Epidermal melanocyte (primary cell): ENCODE data around the gene ILRUN.

GRCh38 chr6:33730308-33731160 lies 16.2 kb downstream of the IP6K3 start:
- RRBS = no CpG with 5 or more reads among the region's 19 CpGs

GRCh38 chr6:33739561-33740038 lies 7.1 kb downstream of the IP6K3 start:
- RRBS = no CpG with 5 or more reads among the region's 7 CpGs

DNA sequence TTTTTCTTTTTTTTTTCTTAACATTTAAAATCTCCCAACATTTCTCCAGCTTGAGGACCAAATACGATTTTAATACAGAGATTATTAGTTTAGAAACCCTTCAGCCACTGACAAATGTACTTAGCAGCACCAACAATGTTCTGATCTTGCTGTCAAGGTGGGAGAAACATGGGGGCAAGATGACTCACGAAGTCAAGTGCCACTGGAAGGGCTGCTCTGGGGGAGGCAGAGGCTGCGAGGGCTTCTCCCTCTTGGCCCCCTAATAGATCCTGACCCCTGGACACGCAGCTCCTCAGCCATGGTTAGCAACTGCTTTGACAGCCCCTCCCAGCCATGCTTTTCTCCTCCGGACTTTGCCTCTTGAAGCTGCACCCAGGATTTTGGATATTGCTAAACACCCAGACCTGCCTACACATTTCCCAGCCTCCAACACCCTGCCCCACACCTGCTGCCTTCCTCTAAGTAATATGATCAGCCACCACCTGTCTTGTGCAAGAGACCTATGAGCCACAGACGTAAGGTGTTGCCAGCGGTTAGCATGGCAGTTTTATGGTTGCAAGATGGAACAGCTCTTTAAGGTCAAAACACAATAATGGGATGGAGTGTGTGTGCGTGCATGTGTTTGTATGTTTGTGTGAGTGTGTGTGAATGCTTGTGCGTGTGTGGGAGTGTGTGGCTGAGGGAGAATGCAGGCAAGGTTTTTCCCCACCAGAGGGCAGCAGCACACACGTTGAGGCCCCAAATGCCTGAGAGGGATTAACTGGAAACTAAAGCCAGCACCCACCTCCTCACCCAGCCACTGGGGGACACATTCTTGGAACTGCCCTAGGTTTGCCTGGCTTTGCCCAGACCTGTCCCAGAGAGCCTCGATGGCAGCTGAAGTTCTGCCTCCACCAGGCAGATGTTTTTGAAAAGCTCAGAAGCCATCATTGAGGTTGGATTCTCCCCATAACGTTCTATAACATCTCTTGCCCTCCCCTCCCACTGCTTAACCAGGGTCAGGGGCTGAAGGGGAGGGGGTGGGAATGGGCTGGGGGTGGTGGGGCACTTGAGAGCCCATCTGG lies 2.5 kb downstream of the IP6K3 start:
- RRBS = no CpG with 5 or more reads among the region's 12 CpGs

GRCh38 chr6:33771649-33772329 lies 17.1 kb downstream of the LEMD2 start:
- RRBS = 3% methylated on average over 10 of the region's 36 CpGs

GRCh38 chr6:33994860-33995443 lies 150.9 kb downstream of the GRM4 start:
- RRBS = no CpG with 5 or more reads among the region's 7 CpGs

GRCh38 chr6:34056001-34056917 lies 89.6 kb downstream of the GRM4 start:
- RRBS = 6% methylated on average over 6 of the region's 37 CpGs

- RRBS = no CpG with 5 or more reads among the region's 3 CpGs
These were observed 51.6 kb downstream of the GRM4 start for GRCh38 chr6:34094277-34094699.

DNA sequence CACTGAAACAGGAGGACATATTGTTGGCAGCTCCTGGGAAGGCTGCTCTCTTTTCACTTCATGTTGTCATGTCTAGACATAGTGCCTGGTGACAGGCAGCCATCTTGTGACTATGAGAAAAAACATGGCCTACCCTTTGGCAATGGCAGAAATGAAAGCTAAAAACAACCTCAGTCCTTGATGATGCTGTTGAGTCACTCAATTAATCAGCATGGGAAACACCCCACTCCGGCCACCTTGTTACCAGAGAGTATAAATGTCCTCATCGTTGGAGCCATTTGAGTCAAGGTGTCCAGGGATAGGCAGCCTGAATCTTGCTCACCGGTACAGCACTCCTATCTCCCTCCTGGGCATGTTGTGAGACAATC lies 31.2 kb upstream of the HMGA1 start:
- RRBS = no CpG with 5 or more reads among the region's 3 CpGs

GRCh38 chr6:34223792-34224751 lies 12.6 kb upstream of the HMGA1 start:
- RRBS = under 1% methylated on average over 8 of the region's 55 CpGs

DNA sequence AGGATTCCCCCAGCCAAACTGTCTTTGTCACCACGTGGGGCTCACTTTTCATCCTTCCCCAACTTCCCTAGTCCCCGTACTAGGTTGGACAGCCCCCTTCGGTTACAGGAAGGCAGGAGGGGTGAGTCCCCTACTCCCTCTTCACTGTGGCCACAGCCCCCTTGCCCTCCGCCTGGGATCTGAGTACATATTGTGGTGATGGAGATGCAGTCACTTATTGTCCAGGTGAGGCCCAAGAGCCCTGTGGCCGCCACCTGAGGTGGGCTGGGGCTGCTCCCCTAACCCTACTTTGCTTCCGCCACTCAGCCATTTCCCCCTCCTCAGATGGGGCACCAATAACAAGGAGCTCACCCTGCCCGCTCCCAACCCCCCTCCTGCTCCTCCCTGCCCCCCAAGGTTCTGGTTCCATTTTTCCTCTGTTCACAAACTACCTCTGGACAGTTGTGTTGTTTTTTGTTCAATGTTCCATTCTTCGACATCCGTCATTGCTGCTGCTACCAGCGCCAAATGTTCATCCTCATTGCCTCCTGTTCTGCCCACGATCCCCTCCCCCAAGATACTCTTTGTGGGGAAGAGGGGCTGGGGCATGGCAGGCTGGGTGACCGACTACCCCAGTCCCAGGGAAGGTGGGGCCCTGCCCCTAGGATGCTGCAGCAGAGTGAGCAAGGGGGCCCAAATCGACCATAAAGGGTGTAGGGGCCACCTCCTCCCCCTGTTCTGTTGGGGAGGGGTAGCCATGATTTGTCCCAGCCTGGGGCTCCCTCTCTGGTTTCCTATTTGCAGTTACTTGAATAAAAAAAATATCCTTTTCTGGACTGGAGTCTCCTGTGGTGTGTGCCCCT lies 3.2 kb downstream of the SMIM29 start:
- RRBS = no CpG with 5 or more reads among the region's 13 CpGs

GRCh38 chr6:34247144-34247533 lies 1.7 kb downstream of the SMIM29 start:
- RRBS = no CpG with 5 or more reads among the region's 4 CpGs

DNA sequence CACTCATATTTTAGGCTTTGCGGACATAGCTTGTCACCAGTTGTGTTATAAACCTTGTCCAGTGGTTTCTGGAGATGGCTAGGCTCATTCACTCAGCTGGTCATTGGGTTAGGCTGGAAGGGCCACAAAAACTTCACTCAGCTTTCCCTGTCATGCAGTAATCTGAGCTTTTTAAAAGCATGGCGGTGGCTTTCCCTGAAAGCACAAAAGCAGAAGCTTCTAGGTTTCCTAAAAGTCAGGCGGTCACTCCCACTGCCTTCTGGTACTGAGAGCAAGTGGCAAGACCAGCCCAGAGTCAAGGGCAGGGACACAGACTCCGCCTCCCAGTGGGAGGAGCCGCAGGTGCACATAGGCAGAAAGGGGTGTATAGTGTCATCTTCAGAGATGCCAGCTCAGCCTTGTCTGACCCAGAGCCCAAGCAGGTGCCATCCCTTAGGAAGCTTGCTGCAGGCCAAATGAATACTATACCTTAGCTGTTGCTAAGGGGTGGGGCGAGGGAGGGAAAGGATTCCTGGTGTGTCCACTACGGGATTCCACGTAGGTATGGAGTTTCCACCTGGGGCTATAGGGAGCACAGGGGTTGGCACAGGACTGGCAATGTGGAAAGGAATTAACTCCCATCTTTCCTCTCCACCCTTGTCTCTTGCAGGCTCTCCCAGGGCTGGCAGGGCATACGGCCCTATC lies 17.9 kb upstream of the PACSIN1 start:
- RRBS = no CpG with 5 or more reads among the region's 9 CpGs

- RRBS = no CpG with 5 or more reads among the region's 7 CpGs
These were observed 18.9 kb downstream of the PACSIN1 start for GRCh38 chr6:34484781-34485231.

- RRBS = no CpG with 5 or more reads among the region's 9 CpGs
These were observed 11.3 kb downstream of the SPDEF start for GRCh38 chr6:34544820-34545332.

GRCh38 chr6:34550763-34551294 lies 5.3 kb downstream of the SPDEF start:
- RRBS = no CpG with 5 or more reads among the region's 15 CpGs

- RRBS = 79% methylated on average over 5 of the region's 10 CpGs
These were observed 3.0 kb downstream of the SPDEF start for GRCh38 chr6:34552996-34553621.

DNA sequence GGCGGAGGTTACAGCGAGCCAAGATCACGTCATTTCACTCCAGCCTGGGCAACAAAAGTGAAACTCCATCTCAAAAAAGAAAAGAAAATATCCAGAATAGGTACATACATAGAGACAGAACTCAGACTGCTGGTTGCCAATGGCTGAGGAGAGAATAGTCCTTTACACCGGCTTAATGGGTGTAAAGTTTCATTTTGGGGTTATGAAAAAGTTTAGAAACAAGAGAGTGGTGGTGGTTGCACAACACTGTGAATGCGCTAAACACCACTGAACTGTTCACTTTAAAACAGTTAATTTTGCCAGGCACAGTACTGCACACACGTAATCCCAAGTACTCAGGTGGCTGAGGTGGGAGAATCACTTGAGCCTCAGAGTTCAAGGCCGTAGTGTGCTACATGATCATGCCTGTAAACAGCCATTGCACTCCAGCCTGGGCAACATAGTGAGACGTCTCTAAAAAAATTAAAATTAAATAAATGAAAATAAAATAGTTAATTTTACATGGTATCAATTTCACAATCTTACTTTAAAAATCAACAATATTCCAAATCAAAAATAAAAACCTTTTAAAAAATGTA lies 7.6 kb downstream of the ILRUN start:
- RRBS = no CpG with 5 or more reads among the region's 8 CpGs

- RRBS = 2% methylated on average over 22 of the region's 76 CpGs
These were observed at the start of gene ILRUN for GRCh38 chr6:34695963-34697057. Gene ILRUN (minus strand): TSS chr6:34696767.

- RRBS = no CpG with 5 or more reads among the region's 15 CpGs
These were observed 494 bp upstream of the ILRUN start for GRCh38 chr6:34697058-34697463.

DNA sequence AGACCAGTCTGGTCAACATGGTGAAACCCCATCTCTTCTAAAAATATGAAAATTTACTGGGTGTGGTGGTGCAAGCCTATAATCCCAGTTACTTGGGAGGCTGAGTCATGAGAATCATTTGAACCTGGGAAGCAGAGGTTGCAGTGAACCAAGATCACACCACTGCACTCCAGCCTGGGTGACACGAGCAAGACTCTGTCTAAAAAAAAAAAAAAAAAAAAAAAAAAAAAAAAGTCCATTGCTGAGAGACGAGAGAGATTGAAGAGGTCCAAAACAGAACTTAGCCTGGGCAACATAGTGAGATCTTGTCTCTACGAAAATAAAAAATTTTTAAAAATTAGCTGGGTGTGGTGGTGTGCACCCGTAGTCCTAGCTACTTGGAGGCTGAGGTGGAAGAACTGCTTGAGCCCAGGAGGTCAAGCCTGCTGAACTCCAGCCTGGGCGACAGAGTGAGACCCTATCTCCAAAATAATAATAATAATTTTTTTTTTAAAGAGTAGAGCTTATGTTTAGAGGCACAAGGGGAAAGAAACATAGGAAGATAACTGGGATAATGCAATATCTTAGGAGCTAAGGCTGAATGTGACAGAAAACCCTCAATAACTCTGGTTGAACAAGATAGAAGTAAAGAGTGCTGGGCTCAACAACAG lies 120.8 kb downstream of the ANKS1A start:
- RRBS = no CpG with 5 or more reads among the region's 5 CpGs